SP-49 (cell line): ENCODE measurements around a stretch of chr2.

- PRO-cap = no peak
These were observed 107.2 kb upstream of the PKDCC start for GRCh38 chr2:41940421-41941163.

GRCh38 chr2:41965738-41966187 is 82.1 kb upstream of the PKDCC start:
- PRO-cap = no peak

- PRO-cap = no peak
These were observed 2.0 kb downstream of the PKDCC start for GRCh38 chr2:42049971-42050092.

DNA sequence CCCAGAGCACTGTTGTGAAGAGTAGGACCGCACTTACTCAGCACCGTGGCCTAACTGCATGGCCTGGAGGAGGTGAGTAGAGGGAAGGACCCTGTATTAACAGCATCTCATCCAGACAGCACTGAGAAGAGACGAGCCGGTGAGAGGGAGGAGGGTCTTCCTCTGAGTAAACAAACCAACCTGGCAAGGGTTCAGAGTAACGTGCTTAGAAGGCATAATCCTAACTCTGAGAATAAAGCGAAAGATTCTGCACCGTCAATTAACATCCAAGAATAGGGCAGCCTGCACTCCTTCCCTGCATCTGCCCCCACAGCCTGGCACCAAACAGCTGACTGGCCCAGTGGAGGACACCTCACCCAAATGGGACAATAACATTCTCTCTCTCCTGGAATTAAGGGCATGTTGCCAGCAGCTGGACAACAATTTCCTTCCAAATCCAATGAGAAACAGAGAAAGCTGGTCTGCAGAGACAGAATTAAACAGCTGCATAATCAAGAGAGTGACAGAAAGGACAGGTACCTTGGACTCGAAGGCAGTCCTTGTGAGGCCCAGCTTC is 15.2 kb downstream of the COX7A2L start:
- PRO-cap = no peak

DNA sequence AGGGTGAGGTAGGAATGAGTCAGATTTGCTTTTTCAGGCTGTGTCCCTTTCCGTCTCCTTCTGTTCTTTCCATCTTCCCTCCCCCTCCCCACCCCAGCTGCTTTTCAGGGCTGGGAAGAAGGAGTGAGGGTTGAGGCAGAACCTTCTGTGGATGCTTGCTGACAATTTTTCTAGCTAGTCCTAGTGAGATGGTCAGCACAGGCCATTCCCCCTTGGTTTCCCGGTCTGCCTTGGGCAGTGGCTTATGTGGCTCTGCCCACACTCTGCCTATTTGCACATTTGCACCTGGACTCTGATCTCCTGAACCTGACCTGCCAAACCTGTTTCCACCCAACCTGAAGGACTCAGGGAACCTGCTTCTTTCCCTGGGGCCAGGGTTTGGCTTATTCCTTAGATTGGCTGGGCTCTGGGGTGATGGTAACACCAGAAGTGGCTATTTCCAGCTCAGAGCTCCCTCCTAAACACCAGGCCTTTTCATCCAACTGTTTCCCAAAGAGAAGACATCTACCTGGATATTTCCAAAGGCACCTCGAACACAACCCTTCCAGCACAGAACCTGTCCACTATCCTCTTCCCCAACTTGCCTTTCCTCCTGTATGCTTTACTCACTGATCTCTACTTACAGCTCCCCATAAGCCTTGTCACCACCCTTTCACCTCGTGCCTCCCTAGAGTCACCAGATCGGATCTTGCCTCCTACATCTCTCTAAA is 5.9 kb upstream of the MTA3 start:
- PRO-cap = no peak

DNA sequence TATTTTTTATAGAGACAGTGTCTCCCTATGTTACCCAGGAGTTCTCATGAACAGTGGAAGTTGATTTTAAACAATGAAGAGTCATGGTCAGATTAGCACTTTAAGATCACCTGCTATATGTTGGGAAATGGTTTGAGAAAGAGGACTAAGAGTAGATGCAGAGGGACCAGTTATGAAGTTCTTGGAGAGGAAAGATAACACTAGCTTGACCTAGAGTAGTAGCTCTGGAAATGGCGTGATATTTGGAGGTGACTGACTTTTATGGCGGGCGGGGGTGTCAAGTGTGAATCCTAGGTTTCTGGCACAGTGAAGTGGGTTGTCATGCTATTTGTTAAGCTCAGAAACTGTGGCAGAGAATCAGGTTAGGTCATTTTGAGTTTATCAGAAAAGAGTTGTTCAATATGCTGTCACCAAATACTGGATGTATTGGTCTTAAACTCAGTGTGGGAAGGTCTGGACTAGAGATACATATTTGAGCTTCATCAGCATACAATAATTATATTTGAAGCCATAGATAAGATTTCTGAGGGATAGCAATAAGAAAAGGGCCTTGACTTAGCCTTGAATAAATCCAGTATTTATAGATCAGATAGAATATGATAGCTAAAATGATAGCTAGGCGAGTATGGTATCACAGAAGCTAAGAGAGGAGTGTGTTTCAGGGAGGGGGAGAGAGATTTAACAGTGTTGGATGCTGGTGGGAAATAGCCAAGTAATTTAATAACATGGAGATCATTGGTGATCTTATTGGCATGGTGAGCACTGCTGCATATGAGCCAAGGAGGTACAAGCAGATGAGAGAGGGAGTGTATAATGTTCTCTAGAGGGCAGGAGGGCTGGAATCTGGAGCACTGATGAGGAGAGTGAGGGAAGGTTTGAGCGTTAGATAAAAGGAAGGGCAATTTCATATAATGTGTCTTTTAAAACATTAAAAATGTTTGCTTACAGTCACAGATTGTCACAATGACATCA is 64.3 kb downstream of the OXER1 start:
- PRO-cap = no peak

DNA sequence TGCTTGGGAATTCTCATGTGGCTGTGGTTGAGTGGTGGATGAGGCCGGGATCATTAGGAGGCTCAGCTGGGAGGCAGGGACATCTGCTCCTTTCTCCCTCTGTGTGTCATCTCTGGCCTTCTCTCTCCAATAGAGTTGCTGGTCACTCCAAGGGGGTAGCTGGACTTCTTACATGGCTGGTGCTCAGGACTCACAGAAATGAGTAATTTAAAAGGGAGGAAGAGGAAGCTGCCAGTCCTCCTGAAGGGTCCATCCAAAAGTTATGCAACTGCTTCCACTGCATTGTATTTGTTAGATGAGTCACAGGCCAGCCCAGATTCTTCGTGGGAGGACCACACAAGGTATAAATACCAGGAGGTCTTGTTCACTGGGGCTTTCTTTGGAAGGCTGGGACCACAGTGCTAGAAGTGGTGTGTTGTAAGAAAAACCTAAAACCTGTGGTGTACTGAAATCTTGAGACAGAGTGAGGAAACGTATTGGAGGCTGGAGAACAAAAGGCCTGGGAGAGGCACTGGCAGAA is 43.6 kb upstream of the HAAO start:
- PRO-cap = no peak

GRCh38 chr2:42856967-42857564 is 64.7 kb upstream of the HAAO start:
- PRO-cap = no peak

DNA sequence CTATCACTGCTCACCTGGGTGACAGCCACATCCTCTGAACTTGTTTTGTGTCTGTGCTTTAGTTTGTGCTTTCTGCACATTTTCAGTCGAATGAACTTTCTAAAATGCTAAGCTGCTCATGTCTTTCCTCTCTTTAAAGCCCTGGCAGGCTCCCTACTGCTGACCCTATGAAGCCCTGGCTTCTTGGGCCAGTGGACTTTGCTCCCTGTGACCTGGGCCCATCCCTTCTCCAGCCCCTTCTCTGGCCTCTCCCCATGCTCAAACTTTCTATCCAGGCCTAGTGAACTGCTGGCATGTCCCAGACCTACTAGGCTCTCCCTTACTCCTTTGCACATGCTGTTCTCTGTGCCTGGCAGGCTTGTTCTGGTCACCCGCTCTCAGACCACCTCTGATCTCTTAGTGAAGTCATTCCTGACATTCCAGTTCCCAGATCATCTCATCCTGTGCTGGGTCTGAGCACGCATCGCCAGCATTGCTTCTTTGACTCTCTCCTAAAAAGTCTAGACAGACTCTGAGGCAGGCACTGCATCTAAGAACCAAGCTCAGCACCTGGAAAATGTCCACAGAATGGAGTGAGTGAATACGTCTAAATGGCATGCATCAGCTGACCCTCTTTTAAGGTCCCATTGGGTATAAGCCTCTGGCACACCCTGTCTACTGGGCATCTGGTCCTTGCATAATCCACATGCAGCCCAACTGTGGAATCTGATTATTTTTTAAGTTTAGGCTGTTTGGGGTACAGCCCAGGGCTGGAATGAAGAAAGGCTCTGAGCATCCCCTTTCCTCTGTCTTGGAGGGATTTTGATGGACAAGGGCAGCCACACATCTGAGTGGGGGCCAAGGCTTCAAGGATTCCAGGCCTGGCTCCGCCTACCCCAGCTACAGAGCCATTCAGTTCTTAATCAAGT is 130.5 kb upstream of the HAAO start:
- PRO-cap = no peak

DNA sequence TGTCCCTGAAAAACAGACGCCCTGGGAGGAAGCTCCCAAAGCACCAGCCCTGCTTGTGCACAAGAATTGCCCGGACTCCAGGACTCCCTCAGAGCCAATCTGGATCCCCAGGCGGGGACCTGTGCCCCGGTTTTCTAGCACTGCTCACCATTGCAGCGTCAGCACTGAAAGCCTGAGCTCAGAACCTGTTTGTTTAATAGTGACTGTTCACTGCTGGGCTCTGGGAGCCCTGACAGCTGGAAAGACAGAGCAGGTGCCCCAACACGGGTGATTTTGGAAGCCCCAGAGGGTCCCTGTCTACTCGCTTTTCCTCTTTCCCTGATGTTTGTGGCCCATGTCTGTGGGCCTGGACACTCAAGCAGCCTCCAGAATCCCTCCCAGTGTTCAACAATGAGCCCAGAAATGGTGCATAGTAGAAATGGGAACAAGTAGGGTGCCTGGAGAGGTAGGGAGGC is 134.7 kb upstream of the HAAO start:
- PRO-cap = no peak

DNA sequence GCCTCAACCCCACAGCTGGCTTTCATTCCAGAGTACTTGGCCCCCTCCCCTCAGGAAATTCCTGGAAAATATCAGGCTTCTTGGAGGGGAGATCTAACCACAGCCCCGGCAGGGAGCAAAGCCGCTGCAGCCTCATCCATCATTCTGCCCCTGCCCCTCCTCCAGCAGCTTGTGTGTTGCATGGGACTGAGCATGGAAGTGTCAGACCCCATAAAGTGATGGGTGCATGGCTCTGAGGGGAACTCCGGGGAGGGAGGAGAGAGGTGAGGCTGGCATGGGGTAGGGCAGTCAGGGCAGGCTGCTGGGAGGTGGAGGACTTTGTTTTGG is 184.4 kb downstream of the ZFP36L2 start:
- PRO-cap = no peak

GRCh38 chr2:43107083-43107480 is 119.3 kb downstream of the ZFP36L2 start:
- PRO-cap = no peak

DNA sequence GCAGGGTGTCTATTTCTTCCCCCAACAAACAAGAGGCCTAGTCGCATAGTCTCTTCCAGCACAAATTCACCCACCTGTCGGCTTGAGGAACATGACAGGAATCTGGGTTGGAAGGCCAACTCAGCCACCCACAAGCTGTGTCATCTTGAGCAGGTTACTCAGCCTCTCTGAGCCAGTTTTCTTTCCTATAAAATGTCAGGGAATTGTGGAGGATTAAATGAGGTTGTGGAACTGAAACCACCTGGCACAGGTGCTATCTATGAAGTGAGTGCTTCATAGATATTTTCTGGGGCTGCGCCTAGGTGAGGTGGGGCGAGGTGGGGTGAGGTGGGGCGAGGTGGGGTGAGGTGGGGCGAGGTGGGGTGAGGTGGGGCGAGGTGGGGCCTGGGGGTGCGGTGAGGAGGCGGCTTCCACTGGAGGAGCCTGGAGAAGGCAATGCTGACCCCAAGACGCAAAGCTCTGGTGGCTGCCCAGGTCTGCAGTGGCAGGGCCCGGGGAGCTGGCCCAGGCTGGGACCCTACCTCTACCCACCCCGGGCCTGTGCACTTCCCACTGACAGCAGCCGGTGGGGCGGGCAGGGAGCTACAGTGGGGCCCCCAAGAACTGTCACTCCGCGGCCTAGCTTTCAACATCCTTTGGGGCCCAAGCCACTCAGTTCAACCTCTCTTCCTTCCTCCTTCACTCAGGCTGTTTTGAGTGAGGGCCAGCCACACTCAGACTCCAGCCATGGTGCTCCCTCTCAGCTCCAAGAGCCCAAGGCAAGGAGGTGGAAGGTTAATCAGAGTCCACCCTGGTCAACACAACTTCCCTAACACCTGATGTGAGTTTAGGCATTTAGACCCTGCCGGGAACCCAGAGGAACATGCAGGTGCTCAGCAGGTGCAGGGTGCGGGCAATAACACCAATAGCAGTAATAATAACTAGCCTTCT is 93.8 kb downstream of the ZFP36L2 start:
- PRO-cap = no peak

- PRO-cap = no peak
These were observed 34.4 kb downstream of the ZFP36L2 start for GRCh38 chr2:43191960-43192474.

GRCh38 chr2:43323855-43325083 is 97.9 kb upstream of the ZFP36L2 start:
- PRO-cap = no peak

DNA sequence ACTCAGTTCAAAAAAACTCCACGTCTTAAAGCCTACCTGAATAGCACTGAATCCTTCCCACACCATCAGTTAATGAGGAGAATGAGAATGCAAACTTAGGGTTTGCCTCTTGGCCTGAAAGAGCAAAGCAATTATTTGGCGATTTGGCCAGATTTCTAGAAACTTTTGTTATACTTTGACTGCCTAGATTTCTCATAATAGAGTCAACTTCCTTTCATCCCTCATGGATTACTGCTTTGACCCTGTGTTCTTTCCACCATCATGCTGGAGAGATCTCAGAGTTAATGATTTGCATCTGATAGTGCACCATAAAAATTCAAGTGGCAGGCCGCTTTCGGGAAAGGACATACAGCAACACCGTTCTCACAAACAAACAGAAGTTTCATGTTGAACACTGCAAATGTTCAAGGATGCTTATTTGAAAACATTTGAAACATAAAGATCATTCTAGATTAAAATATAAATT is 143.7 kb upstream of the ZFP36L2 start:
- PRO-cap = no peak

- PRO-cap = no peak
These were observed 150.6 kb downstream of the THADA start for GRCh38 chr2:43445197-43445745.

GRCh38 chr2:43840104-43840669 is 1.4 kb downstream of the ABCG8 start:
- PRO-cap = no peak

- PRO-cap = no peak
These were observed 66.1 kb upstream of the LRPPRC start for GRCh38 chr2:44061910-44062306.

- PRO-cap = no peak
These were observed 32.8 kb downstream of the PPM1B start for GRCh38 chr2:44201028-44202230.